Osteocyte (in vitro differentiated cells): ENCODE measurements around a stretch of chr5.

DNA sequence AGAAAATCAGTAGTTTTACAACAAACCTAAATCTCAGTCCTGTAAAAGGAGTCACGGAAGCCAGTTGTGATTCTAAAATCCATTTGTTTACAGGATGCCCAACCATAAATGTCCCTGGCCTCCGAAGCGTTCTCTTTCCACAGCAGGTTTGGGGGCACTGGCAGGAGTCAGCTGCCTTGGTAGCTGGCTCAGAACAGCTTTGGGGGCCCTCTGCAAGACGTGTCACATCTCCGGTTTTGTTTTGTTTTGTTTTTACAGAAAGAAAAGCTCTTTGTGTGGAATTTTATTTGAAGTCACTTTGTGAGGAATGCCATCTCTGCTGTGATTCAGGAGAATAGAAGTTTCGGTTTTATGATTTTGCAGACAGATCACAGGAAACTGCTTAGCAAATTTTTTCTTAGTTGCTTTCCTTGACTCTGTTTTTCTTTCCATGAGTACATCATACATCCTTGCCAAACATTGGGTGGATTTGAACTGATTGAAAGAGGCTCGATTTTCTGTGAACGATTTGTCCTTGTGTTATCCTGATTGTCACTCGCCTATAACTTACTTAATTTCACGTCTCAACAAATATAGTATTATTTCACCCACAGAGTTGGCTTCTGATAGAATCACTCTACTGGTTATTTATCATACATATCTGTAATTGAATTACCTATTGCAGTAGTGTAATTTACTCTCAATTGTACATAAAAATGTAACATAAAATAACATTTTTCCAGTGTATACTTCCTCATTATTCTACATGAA, 5.1 kb downstream of the SEMA5A start:
- PRO-cap: no peak

GRCh38 chr5:10198480-10198969, 51.2 kb downstream of the ATPSCKMT start:
- PRO-cap: no peak

DNA sequence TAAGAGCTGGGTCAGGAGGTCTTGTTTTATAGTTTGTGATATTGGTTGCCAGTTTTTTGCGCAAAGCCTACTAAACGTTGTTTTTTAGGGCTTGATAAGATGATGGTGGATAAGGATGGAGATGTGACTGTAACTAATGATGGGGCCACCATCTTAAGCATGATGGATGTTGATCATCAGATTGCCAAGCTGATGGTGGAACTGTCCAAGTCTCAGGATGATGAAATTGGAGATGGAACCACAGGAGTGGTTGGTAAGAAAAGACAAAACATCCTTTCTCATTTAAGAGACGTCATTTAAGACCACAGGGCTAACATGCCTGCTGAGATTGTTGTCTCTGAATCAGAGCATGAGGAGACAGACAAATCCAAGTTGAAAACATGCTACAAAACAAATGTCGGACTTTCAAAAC, 4.5 kb downstream of the CCT5 start:
- PRO-cap: no peak

- PRO-cap: no peak
Observed at GRCh38 chr5:10329644-10330566, 22.2 kb upstream of the CMBL start.

DNA sequence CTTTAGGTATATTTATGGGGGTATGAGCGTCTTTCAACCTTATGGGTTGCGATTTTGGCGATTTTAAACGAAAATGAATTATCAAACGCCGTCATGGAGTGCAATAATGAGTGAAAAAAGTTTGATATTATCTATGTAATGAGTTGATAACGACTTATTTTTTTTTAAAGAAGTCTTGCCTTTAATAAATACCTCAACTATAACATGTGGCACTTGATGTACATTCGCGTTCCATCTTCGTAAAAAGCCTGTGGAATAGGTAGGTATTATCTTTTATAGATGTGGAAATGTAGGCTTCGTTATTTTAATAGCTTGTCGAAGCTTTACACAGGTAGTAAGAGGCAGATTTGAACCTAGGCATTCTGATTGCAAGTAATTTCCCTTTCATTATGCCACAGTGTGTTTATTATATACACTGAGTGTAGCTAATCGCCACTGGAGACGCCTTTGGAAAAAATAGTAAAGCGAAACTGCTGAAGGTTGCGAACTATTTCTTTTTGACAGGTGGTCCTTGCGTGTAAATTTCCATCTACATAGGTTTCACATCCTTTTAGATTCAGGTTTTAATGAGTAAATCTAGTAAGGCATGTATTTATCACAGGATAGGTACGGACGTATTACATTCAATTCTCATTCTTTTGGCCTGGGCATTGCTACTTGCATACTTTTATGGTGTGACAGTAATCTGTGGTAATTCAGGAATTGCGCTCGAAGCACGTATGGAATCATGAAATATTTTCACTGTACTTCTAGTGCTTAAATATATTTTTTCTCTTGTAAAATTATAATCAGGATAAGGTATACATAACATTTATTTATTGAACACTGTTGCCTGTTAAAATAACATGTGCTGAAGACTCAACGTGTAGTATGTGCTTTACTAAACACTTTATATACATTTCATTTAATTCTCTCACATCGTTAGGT, 1.6 kb downstream of the MARCHF6 start:
- PRO-cap: no peak

GRCh38 chr5:10595833-10596137, 31.9 kb downstream of the ANKRD33B start:
- PRO-cap: unidirectional peak, minus-strand start at chr5:10595915

- PRO-cap: no peak
Observed at GRCh38 chr5:11384495-11385365, 519.5 kb downstream of the CTNND2 start.

GRCh38 chr5:11760850-11761330, 143.4 kb downstream of the CTNND2 start:
- PRO-cap: no peak

GRCh38 chr5:14008780-14009450, 64.4 kb upstream of the DNAH5 start:
- PRO-cap: no peak

GRCh38 chr5:14156396-14157496, 13.6 kb downstream of the TRIO start:
- PRO-cap: unidirectional peak, plus-strand start at chr5:14156848; bidirectional peak, plus-strand start at chr5:14157115, minus-strand start at chr5:14157100

DNA sequence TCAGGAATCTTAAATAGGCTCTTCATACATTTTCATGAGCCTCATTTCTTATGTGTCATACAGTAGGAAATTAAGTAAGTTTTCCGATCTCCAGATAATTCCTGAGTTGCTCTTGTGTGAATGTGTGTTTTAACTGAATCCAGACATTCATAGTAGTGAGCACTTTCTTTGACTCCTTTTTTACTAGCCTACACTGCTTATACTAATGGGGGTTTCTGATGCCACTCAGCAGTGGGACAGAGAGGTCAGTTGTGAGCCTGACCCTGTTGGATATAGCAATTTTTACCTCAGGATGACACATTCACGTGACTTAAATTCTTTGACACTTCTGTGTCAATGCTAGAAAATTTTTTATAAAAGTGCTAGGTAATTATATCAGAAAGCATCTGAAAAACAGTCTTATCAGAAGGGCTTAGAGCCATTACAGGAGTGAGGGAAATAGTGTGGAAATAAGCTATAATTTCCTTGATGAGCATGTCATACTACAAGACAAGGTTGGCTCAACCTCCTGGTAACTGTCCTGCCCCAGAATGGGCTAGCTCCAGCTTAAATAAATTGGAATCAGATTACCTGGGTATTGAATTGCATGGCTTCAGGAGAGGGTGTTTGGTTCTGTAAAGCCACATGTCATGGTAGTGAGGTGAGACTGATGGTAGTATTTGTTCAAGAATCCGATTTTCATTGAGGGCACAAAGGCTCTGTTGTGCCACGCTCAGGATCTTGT, 20.9 kb downstream of the TRIO start:
- PRO-cap: no peak

DNA sequence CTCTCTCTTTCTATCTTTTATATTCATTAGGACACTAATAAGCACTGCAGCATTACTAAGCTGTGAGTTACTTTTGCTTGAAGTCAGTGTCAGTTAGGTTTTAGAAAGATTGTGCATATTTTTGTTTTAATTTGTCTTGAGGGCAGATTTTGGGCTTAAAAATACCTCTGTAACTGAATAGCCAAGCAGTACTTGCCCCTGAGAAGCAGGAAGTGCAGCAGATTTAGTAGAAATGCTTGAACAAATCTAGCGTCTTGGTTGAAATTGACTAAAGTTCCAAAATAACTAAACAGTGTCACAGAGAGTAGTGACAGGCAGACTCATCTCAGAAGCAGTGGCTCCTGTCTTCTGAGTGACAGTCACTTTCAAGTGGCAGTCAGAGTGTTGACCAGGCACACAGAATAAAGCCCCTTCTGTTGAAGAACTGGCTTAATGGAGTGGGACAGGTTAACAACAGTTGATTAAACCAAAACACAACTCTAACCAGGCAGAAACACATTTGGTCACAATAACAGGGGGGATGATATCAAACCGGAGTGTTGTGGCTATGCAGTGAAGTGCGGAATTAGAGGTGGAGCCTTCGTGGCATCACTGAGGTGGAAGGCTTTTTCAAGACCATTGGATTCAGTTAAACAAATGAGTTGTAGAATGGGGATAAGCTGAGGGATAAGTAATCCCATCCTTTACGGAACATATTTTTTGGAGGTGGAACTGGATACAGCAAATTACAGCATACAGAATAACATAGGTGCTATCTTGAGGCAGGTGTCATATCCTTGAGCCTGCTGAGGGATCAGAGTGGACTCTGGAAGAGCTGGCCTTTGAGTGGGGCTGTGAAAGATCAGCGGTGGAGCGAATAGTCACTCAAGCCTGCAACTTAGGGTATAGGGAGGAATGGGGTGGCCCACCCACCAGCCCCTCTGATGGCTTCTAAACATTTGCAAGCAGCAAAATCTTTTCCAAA, 29.2 kb downstream of the TRIO start:
- PRO-cap: no peak

DNA sequence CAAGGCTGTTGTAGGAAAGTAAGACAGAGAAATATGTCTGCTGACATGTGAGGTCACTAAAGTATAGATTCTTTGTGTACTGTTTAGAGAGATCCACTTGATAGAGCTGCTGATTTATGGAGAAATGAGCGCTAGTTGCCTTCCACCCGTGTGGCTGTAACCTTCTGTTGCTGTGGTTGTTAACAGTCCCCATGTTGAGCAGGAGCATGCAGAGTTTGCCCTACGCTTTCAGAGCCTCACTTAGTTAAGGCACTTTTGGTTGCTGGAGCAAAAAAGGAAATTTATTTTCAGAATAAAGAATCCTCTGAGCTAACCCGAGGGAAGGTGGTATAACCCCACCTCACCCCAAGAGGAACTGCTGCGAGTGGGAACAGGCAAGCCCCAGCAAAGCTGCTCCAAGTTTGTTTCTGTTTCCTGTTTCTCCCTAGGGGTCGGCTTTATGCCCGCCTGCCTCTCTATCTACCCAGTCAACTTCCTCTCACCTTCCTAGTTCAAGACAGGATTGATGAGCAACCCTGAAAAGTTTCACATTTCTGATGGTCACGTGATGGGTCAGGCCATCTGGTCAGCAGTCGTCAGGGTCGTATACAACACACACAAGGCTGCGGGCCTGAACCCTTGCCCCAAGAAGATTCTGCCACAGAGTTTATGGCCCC, 31.0 kb downstream of the TRIO start:
- PRO-cap: no peak

GRCh38 chr5:14189231-14189917, 46.2 kb downstream of the TRIO start:
- PRO-cap: no peak

DNA sequence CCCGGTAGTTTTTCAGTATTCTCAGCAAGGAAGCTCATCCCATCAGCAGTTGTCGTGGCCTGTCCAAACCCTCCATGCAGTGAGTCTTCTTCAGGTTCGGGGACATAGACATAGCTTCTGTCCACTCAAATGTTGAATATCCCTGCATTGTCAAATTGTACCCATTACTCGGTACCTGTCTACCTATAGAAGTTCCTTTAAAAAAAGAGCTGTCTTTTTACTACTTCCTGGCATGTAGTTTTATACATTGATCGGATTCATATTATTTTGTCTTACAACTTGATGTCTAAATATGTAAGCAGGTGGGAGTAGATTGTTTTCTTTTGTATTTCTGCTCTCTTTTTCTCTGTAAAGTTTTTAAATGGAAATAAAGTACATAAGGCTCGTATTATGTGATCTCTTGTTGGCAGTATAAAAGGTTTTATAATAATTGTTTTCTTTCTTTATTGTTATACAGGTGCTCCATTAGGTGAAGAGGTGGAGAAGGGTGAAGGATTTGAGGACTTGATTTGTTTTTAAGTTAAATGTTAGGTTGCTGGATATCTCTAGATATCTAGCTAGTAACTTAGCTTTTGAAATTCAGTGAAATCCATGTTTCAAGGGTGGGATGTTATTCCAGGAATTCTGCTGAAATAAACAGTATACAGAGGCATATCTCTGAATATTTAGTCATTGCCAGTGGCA, 51.0 kb downstream of the TRIO start:
- PRO-cap: no peak

DNA sequence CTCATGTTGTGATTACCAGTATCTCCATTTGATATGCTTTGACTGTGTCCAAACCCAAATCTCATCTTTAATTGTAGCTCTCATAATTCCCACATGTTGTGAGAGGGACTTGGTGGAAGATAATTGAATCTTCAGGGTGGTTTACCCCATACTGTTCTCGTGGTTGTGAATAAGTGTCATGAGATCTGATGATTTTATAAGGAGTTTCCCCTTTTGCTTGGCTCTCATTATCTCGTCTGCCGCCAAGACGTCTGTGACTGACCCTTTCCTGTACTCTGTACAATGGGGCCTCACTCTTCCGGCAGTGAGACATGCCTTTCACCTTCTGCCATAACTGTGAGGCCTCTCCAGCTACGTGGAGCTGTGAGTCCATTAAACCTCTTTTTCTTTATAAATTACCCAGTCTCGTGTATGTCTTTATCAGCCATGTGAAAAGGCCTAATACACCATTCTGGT, 59.4 kb downstream of the TRIO start:
- PRO-cap: no peak

GRCh38 chr5:14204473-14205404, 61.6 kb downstream of the TRIO start:
- PRO-cap: no peak

- PRO-cap: no peak
Observed at GRCh38 chr5:14249985-14250343, 106.8 kb downstream of the TRIO start.

DNA sequence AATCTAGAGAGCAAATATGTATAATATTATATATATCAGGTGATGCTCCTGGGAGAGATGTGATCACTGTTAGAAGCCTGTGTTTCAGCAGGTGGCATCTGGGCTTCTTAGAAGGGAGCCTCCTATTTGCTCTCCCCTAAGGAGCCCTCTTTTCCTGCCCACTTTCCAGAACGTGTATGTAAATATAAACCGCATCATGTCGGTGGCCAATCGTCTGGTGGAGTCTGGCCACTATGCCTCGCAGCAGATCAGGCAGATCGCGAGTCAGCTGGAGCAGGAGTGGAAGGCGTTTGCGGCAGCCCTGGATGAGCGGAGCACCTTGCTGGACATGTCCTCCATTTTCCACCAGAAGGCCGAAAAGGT, 153.7 kb downstream of the TRIO start:
- PRO-cap: no peak

DNA sequence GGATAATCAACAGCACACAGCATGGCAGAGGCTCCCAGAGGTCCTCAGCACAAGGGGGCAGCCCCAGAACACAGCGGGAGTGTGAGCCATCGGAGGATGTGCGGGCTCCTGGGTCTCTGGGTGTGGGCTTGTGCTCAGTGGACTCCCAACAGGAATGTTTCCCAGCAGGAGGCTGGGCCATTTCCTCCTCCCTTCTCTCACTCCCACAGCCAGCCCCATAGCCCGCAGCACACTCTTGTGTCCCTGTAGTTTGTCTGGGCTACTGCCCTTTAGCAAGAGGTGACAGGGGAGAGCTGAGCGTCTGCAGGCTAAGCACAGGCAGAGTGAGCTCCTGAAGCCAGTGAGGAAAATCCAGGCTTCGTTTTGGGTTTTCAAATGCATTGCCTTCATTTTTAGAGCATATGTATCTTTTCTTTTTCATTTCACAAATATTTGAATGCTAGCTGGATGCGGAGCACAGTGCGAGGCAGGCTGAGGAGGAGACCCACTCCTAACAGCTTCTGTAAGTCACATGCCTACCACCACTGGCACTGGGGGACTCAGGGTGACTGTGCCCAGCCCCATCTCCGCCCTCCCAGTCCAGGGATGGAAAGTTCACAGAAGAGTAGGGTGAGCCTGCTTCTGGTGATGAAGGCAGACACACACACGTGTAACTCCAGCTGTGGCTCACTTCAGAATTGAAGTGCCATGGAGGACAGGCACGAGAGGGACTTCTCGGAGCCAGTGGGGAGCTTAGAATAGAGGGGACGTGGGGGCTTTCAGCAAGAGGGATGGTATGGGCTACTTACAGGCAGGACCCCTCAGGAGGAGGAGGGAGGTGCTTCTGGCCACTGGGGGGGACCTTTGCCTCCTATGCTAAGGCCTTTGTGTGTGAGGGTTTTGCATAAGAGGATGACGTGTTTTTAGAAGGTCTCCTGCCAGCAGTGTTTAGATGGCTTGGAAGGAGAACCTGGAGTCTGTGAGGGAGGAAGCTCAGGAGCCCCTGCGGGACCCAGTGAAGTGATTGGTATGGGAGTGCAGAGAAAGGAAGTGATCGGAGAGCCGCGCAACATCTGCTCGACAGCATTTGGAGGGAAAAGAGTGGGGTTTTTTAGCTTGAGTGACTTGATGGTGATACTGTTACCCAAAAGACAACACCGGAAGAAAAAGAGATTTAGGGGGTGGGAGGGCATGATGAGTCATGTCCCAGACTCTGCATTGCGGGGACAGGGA, 163.8 kb upstream of the OTULINL start:
- PRO-cap: bidirectional peak, plus-strand start at position 200 of the sequence, minus-strand start at position 124 of the sequence